AG08470 (cell line): ENCODE results near the genes SAT1 and KLHL15.

GRCh38 chrX:20263225-20263829 is 3.4 kb downstream of the RPS6KA3 start:
- RRBS: no CpG with 5 or more reads among the region's 2 CpGs

DNA sequence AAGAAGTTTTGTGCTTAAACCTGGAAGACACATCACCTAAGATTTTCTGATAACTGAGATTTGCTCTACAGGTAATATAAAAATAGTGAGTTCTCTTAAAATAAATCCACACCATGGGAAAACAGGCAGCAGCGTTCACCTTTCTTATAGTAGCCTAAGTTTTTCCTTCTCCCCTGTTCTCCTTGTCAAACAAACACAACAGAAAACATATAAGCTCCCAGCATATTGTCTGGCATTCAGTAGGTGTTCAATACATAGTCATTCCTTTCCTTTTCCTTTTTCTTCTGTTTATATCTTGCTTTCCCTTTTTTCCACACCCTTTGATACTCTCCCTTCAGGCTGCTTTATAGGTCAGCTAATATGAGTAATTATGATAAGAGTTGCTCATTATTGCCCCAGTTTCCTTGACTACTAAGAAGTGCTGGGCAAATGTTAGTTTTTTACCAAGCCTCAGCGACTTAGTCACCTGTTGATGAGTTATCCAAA is 111.3 kb upstream of the RPS6KA3 start:
- RRBS: no CpG with 5 or more reads among the region's 2 CpGs

- RRBS: no CpG with 5 or more reads among the region's 2 CpGs
Observed at GRCh38 chrX:20838963-20839360, 535.3 kb upstream of the CNKSR2 start.

- RRBS: no CpG with 5 or more reads among the region's 1 CpG
Observed at GRCh38 chrX:21437003-21437410, 62.8 kb downstream of the CNKSR2 start.

DNA sequence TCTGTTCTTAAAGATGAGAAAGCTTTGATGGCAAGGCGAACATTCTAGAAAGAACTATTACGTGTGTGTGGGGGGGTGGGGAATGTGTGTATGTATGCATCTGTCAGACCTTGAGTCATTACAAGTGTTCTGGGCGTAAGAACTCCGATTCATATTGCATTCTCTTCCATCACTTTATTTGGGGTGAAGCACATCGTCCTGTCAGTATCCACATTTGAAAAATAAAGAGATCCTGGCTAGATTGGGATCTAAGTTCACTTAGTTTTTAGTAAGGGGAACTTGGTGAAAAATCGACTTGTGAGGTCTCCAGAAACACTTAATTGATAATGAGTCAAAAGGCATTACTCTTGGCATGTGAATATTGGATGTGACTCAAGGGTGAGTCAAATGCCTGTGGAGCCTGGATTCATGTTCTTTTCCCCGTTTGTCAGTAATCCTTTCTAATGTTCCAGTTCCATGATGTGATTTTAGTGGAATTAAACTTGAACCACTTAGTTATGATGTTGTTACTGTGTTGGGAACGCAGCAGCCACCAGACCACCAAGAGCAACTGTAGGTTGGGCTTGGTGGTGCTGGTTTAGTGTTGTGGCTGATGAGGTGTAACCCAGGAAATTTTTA is 3.2 kb downstream of the SMS start:
- RRBS: no CpG with 5 or more reads among the region's 8 CpGs

DNA sequence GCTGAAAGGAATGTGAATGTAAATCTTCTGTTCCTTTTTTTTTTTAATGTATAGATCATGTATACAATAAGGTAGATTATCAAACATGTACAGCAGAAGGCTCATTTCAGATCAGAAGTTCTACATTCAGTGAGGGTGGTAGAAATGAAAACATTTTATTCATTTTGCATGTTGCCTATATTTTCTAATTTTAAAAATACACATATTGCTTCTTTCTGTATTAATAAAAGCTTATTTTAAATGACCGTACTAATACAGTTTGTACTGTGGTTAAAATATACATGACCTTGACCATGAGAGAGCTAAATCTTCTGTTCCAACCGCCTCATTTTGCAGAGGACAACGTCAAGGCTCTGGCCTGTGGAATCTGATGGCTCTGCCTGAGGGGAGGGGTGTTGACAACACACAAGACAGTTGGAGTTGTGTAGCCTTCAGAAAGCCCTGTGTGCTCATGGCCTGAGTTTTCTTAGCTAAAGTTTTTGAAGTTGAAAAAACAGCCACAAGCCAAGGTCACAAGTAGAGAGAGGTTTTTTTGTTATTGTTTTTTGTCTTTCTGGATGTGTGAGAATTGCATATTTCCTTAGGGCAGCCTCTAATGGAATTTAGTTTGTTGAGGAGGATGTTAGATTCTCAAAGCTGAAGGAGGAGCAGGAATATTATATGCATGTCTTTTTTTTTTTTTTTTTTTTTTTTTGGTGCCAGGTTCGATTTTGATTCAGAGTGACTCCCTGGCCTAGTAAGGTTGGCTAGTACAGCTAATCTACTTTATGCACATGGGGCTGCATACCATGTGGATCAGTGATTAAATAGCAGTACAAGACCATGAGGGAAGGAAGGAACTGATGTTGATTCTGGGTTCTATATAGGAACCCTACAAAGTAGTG is 20.1 kb downstream of the SMS start:
- RRBS: no CpG with 5 or more reads among the region's 4 CpGs

- RRBS: no CpG with 5 or more reads among the region's 6 CpGs
Observed at GRCh38 chrX:22690017-22690521, 309.7 kb upstream of the DDX53 start.

DNA sequence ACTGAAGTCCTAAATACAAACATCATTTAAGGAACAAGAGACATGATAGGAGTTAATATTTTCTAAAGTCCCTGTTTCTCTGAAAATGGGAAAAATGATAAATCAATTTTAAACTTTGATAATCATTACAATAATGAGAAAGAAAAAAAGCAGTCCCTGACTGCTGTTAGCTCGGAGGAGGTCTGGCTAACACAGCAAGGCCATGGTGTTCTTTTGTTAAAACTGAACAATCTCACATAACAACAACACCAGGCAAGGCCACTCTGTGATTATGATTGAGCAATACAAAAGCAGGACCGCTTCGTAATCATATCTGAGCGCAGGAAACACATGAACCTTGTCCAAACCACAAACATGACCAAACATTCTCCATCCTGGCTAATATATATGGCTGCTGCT is 76.9 kb upstream of the DDX53 start:
- RRBS: no CpG with 5 or more reads among the region's 4 CpGs

- RRBS: 44% methylated on average over 3 of the region's 70 CpGs
Observed at GRCh38 chrX:23333879-23334616, 601 bp upstream of the PTCHD1 start.

DNA sequence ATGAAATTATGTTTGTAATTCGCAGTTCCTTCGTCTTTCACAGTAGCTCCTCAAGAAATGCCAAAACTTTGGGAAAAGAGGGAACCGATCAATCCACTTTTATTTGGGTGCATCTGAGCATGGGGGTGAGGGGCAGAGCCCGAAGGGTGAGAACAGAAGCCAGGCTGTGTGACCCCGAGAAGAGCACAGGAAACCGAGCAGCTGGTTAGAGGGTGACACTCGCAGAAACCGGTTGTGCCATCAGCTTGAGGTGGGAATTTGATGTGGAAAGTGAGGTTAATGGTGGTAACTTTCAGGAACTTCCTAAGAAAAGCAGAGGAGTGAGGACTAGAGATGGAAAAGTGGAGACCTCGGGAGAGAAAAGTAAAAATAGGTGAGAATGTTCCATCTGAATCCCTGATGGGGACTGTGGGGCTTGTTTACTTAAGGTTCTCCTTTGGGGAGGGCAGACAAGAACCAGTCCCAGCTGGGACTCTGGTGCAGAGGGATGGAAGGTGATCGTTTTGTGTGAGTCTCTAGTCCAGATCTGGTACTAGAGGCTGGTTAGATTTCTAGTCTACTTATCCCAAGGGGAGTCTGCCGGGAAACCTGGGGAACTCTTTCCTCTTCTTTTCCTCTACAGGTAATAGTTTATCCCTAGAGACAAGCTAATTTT is 1.4 kb downstream of the PTCHD1 start:
- RRBS: no CpG with 5 or more reads among the region's 11 CpGs

- RRBS: no CpG with 5 or more reads among the region's 14 CpGs
Observed at GRCh38 chrX:23659962-23660947, 7.0 kb upstream of the PRDX4 start.

GRCh38 chrX:23692119-23692628 is 24.9 kb downstream of the PRDX4 start:
- RRBS: no CpG with 5 or more reads among the region's 10 CpGs

- RRBS: 23% methylated on average over 33 of the region's 68 CpGs
Observed at GRCh38 chrX:23782377-23783647, at the start of gene SAT1. SAT1 (plus strand) TSS chrX:23783173.

DNA sequence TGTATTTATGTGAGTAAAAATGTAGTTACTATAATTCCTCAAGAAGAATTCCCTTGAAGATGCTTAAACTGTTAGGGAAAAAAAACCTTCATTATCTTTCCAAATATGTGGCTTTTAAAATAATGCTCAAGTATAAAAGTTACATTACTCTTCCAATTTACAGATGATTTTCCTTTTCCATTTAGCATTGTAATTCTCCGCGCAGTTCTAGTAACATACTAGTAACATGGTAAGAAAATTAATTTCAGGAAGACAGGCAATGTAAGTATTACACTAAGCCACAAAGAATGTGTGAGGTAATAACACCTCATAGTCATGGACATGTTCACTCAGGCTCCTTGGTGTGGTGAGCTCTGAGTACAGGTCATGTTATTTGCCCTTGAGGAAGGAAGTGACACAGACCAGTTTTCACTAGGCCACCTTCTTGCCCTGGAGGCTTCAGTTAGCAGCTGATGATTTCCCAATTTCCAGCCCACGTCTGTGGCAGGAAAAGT is 6.8 kb downstream of the APOO start:
- RRBS: no CpG with 5 or more reads among the region's 3 CpGs

- RRBS: no CpG with 5 or more reads among the region's 10 CpGs
Observed at GRCh38 chrX:24026905-24027563, at the start of gene KLHL15. KLHL15 (minus strand) TSS chrX:24027186.

GRCh38 chrX:24153228-24153588 is 3.7 kb downstream of the ZFX start:
- RRBS: no CpG with 5 or more reads among the region's 3 CpGs

DNA sequence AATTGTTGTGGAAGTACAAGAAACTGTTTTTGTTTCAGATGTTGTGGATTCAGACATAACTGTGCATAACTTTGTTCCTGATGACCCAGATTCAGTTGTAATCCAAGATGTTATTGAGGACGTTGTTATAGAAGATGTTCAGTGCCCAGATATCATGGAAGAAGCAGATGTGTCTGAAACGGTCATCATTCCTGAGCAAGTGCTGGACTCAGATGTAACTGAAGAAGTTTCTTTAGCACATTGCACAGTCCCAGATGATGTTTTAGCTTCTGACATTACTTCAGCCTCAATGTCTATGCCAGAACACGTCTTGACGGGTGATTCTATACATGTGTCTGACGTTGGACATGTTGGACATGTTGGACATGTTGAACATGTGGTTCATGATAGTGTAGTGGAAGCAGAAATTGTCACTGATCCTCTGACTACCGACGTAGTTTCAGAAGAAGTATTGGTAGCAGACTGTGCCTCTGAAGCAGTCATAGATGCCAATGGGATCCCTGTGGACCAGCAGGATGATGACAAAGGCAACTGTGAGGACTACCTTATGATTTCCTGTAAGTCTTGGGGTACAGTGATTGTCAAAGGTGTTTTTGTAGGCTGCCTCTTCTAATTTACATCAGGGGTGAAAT is 29.8 kb downstream of the ZFX start:
- RRBS: no CpG with 5 or more reads among the region's 7 CpGs

GRCh38 chrX:24181970-24183107 is 32.8 kb downstream of the ZFX start:
- RRBS: no CpG with 5 or more reads among the region's 4 CpGs

DNA sequence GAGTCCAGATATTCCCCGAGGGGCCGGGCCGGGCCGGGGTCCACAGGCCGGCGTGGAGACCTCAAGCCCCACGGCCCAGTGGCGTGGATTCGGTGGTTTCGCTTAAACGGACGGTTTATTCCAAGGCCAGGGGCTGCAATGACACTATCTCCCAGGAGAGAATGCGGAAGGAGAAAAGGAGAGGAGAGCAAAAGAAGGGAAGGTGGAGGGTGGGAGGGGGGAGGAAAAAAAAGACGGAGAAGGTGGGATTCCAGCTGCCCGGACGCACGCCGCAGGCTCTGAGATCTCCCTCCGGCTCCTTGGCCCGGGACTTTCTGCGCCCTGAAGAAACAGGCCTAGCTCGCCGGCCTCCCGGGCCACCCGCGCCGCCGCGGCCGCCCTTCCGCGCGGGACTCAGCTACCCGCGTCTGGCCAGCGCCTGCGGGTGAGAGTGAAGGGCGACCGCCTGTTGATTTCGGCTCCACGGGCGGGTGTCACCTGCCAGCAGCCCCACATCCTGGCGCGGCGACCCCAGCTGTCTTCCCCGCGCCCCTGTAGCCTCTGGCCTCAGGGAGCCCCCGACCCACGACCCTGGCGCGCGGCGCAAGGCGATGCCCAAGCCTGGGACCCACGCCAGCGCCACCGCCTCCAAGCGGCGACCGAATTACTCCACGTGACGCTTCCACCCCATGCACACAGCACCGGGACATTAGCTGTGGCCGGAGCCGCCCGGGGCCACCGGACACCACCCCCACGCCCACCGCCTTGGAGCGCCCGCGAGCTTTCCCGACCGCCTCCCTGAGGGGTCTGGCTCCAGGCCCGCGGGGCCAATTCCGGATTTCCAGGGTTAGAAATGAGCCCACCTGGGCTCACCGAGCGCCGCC is 10.4 kb downstream of the ARX start:
- RRBS: 30% methylated on average over 9 of the region's 80 CpGs